Jejunum (tissue), 1 donor: ENCODE results near the gene TOE1.

DNA sequence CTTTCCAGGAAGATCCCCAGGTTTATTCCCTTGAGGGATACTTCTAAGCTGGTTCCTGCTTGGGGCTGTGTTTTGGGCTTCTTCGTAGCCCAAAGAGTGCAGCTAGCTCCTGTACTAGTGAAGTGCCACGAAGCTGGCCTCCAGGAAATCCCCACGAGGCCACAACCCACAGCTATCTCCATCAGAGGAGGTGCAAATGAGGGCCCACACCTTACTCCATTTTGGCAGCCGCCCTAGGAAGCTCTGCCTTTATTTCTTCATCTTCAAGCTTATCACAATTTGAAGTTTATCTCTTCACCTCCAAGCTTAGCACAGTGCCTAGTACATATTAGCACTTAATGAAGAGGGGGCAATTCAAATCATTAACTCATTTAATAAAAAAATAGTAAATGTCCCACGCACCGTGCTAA lies 544 bp upstream of the DMAP1 start:
- PRO-cap: no peak

DNA sequence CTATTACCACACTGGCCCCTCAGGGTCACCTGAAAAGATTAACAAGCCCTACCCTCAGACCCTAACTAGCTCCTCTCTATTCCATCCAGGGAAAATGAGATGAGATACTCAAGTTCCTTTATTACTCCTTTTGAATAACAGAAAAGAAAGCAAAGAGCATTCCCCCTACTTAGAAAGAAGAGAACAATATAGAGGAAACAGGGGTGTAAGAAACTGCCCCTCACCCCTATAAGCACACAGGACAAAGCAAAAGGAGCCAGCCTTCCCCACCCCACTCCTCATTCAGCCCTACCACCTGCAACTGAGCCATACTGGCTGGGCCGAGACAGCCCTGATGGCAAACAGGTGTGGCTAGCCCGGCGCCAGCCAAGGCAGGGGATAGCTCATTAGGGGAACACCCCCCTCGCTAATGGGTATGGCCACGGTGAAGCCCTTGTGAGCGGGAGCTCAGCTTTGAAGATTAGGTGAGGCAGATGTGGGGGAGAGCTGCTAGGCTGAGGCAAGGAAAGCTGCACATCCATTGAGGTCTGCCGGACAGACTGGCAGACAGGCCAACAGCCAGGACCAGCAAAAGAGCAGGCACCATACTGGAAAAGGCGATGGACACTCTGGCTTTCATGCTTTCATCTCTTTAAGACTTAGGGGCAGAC lies 65.6 kb downstream of the ERI3 start:
- PRO-cap: no peak

- PRO-cap: no peak
Measured at GRCh38 chr1:44422140-44422834, 17.2 kb downstream of the RNF220 start.

- PRO-cap: no peak
Measured at GRCh38 chr1:44423443-44424524, 18.7 kb downstream of the RNF220 start.

DNA sequence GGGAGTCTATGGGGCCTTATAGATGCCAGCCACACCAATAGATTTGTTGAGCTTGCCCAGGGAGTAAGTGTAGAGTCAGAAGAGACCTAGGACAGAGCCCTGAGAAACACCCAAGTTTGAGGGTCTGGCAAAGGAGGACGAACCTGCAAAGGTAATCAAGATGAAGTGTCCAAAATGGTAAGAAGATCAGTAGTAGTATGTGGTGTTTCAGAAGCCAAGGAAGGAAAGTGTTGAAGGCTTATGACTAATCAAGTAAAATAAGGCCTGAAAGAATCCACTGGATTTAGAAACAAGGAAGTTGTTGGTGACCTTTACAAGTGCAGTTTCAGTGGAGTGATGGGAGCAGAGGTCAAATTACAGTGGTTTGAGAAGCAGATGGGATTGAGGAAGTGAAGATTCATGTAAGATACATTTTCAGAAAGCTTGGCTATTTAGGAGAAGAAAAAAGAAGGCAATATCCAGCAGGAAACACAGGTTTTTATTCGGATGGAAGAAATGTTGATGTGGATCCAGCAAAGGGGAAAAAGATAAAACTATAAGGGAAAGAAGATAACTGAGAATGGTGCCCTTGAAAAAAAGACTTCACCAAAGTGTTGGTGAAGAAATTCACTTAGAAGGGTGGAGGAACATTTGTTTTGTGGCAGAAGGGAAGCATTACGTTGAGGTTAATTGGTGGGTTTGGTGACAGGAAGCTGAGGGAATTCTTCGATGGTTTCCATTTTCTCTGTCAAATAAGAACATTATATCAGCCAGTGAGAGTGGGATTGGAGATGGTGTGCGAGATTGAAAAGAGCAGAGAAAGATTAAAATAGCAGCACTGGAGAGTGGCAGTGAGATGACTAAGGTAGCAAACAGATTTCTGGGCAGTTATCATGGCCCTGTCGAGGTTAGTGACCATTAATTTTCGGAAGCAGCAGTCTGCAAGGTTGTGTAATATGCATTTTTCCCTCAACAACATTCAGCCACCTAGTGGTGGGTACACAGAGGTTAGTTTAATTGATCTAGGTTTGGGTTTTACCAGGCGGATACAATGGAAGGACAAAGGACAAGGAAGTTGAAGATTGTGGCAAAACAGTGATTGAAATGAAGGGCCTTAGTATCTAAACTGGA lies 2.2 kb downstream of the ARMH1 start:
- PRO-cap: unidirectional peak, minus-strand start at position 229 of the sequence

GRCh38 chr1:44721175-44722025 lies 18.2 kb upstream of the KIF2C start:
- PRO-cap: unidirectional peak, minus-strand start at chr1:44721698; bidirectional peak, plus-strand start at chr1:44722175, minus-strand start at chr1:44721903

DNA sequence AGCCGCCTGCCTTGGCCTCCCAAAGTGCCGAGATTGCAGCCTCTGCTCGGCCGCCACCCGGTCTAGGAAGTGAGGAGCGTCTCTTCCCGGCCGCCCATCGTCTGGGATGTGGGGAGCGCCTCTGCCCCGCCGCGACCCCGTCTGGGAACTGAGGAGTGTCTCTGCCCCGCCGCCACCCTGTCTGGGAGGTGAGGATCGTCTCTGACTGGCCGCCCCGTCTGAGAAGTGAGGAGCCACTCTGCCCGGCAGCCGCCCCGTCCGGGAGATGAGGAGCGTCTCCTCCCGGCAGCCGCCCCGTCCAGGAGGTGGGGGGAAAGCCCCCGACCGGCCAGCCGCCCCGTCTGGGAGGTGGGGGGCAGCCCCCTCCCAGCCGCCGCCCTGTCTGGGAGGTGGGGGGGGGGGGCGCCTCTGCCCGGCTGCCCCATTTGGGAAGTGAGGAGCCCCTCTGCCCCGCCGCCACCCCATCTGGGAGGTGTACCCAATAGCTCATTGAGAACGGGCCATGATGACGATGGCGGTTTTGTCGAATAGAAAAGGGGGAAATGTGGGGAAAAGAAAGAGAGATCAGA lies 1.1 kb upstream of the KIF2C start:
- PRO-cap: no peak

GRCh38 chr1:44805590-44806328 lies 1.4 kb downstream of the DYNLT4 start:
- PRO-cap: no peak

DNA sequence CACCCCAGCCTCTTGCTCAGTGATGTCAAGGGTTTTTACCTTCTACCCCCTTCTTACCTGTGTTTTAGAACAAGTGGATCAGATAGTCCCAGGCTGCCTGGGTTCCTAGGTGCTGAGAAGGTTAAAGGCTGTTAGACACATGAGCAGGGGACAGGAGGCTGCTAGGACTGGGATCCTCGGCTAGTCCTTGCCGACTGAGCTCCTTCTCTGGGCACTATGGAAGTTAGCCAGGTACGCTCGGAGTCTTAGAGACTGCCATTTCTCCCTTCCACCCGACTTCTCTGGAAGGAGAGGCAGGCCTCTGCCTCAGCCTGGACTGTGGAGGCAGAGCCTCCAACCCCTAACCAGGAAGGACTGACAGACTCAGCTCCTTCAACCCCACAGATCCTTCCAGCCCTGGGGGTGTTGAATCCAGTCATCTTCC lies 412 bp downstream of the DYNLT4 start:
- PRO-cap: no peak

DNA sequence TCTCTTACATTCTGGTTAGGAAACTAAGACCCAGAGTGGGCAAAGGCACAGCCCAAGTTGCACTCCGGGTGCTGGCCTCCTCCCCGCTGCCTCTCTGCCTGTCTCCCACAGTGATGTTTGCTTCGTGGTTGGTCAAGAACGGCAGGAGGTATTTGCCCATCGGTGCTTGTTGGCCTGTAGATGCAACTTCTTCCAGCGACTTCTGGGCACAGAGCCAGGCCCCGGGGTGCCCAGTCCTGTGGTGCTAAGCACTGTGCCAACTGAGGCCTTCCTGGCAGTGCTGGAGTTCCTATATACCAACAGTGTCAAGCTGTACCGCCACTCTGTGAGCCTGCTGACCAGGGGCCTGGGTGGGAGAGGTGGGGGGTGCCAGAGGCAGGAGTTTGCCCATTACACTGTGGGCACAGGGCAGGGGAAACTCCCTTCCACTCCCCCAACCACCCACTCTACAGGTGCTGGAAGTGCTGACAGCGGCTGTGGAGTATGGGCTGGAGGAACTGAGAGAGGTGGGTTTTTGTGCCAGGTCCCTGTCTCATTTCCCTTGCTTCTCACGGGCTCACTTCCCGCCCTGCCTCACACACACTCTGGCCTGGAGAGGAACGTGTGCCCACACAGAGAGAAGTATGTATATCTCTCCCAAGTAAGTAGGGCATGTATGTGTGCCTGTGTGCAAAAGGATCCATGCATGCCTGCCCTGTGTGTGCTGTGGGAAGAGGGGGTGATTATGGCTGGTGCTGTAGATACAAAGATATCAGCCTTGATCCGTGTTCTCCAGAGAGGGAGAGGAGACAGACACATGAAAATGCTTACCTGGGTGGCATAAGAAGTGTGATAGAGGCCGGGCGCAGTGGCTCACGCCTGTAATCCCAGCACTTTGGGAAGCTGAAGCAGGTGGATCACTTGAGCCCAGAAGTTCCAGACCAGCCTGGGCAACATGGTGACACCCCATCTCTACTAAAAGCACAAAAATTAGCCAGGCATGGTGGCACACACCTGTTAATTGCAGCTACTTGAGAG lies 2.1 kb downstream of the BTBD19 start:
- PRO-cap: no peak

- PRO-cap: no peak
Measured at GRCh38 chr1:45001268-45001784, 9.8 kb downstream of the HECTD3 start.

DNA sequence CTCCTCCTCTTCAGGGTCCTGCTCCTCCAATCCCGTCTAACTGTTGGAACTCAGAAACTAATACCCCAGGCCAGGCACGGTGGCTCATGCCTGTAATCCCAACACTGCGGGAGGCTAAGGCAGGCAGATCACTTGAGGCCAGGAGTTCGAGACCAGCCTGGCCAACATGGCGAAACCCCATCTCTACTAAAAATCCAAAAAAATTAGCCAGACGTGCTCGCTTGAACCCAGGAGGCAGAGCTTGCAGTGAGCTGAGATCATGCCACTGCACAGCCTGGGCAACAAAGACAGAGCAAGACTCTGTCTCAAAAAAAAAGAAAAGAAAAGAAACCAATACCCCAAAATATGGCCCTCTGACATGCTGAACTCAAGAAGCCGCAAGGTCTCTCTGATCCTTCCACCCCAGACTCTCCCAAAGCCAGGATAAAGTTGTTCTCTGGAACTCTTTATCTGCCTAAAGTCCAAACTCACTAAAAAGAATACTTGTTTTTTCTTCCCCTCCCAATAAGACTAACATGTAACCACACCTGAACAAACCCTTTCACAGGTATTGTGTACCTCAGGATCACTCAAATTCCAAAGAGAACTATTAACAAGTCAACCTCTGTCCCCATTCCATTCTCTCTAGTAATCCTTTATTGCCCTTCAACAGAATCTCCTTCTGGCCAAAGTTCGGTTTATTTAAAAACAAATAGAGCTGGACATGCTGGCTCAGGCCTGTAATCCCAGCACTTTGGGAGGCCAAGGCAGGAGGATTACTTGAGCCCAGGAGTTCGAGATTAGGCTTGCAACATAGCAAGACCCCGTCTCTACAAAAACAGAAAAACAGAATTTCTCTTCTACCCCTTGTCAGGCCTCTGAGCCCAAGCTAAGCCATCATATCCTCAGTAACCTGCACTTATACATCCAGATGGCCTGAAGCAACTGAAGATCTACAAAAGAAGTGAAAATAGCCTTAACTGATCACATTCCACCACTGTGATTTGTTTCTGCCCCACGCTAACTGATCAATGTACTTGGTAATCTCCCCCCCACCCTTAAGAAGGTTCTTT lies 3.9 kb downstream of the MUTYH start:
- PRO-cap: no peak

DNA sequence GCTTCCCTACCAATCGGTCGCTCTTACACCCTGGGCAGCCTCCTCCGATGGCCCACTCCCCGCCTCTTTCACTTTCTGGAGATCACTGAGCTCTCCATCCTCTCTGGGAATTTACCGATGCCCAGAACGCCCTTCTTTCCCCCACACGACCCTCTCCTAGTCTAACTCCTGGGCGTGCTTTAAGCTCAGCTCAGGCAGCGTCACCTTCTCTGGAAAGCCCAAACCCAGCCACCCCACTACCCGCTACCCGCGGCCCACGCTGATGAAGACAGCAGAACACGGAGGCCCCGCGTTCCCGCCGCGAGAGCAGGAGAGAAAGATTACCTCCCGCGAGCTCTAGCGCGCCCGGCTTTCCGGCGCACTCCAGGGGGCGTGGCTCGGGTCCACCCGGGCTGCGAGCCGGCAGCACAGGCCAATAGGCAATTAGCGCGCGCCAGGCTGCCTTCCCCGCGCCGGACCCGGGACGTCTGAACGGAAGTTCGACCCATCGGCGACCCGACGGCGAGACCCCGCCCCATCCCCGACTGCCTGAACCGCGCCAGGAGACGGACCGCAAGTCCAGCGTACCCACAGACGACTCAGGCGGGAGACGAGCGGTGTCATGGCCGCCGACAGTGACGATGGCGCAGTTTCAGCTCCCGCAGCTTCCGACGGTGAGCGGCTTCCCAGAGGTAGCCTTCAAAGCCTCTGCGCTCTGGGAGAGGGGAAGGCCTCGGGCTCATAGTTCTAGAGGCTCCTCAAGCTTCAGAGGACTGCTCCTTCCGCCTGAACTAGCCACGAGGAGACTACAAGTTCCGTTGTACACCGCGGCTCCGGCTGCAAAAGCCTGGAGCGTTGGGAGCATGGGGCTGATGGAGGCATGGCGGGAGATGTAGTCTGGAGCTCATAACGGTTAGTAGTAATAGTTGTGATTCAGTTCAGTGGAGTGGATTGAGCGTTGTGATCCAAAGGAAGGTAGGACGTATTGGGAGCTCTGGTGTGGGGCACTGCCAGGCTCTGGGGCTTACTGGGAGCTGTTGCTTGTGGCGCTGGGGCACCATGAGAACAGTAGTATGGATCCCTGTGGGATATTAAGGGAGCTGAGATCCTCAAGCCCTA lies at the start of gene TOE1:
Gene TOE1 (plus strand): TSS at position 519 of the 1,098 bp plus-strand sequence.
- PRO-cap: bidirectional peak, plus-strand start at position 71 of the sequence, minus-strand start outside the sequence; bidirectional peak, plus-strand start at position 390 of the sequence, minus-strand start at position 379 of the sequence; bidirectional peak, plus-strand start at position 572 of the sequence, minus-strand start at position 469 of the sequence; bidirectional peak, plus-strand start at position 915 of the sequence, minus-strand start at position 763 of the sequence

DNA sequence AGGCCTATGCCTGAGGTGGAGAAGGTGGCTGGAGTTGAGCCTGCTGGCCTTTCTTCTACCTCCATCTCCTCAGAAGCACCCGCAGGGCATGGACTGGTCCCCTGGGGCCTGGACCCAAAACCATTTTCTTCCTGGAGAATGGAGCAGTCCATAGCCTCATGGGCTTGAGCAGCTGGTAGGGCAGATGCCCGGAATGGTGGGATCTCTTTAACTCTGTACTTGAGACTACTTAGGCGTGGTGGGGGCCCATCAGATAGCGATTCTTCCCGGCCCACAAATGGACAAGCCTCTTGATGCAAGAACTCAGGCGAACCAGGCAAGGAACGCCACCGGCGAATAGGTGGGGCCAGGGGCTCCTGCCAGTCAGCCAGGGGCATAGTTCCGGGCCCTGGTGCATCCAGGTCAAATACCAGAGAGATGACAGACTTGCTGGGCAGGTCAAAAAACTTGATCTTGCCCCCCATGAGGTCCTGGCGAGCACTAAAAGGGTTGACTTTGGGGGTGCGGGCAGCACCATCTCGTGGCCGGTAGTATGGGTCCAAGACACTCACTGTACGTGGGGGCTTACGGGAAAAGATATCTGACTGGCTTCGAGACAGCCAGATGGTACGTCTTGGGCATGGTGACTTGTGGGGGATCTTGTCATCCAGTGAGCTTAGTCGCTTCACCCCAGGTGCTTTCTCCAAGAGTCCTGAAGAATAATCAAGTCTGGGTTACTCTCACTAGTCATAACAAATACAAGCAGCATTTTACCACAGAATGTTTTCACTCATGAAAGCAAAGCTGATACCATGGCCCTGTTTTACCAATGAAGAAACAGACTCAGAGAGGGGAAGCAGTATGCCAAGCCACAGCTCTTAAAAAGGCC lies 5.1 kb downstream of the TOE1 start:
- PRO-cap: no peak

DNA sequence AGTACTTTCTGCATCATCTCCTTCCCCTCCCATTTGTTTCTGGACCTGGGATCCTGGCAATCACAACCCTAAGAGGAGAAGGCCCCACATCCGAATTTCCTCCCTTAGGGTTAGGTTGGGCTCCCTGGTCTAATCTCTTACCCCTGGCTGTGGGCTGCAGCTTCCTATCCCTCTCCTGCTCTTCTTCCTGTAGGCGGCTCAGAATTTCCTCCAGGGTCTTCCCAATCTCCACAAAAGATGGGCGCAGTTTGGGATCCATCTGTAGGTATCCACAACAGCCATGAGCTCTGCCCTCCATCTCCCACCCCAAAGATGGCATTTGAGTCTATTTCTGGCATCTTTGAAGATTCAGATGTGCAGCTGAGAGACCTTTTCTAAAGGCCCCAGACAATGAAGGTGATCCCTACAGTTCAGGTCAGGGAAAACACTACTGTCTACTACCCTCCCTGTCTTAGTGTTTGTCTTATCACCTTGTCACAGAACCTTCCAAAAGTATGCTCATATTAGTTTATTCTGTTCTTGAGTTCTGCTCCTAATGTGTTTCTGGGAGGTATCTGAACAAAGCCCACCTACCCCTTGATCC lies 5.9 kb downstream of the TOE1 start:
- PRO-cap: no peak

GRCh38 chr1:45499292-45499754 lies 550 bp downstream of the CCDC163 start:
- PRO-cap: no peak

GRCh38 chr1:45510891-45511572 lies 10.7 kb downstream of the PRDX1 start:
- PRO-cap: no peak

- PRO-cap: no peak
Measured at GRCh38 chr1:45521303-45521644, 410 bp downstream of the PRDX1 start.

DNA sequence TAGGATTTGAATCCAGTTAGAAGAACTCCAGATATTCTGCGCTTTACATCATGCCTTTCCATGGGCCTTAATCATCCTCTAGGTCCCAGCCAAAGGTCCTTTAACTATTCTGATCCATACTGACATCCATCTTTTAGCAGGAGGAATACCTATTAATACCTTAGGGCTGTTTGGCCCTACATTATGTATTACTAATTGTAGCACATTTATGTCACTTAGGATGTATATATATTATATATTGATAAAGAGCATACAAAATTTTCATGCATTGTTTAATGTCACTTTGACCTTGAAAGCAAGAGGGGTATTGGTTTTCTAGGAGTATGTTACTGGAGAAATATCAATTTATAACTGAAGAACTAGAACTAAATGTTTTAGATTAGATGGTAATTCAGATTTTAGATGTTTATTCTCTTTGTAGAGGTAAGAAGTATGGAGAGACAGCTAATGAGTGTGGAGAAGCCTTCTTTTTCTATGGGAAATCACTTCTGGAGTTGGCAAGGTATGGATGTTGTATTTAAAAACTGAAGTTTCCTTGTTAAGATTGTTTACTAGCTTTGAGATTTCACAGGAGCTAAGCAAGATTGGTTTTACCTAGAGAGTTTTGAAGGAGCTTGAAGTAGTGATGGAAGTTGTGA lies 19.2 kb downstream of the CCDC17 start:
- PRO-cap: no peak

GRCh38 chr1:45616459-45617102 lies 7.3 kb downstream of the CCDC17 start:
- PRO-cap: no peak